ENCODE measurements around the gene ACTR1A.

- RRBS = no CpG with 5 or more reads among the region's 14 CpGs
These were observed 15.1 kb upstream of the KAZALD1 start for GRCh38 chr10:101046678-101047099.

DNA sequence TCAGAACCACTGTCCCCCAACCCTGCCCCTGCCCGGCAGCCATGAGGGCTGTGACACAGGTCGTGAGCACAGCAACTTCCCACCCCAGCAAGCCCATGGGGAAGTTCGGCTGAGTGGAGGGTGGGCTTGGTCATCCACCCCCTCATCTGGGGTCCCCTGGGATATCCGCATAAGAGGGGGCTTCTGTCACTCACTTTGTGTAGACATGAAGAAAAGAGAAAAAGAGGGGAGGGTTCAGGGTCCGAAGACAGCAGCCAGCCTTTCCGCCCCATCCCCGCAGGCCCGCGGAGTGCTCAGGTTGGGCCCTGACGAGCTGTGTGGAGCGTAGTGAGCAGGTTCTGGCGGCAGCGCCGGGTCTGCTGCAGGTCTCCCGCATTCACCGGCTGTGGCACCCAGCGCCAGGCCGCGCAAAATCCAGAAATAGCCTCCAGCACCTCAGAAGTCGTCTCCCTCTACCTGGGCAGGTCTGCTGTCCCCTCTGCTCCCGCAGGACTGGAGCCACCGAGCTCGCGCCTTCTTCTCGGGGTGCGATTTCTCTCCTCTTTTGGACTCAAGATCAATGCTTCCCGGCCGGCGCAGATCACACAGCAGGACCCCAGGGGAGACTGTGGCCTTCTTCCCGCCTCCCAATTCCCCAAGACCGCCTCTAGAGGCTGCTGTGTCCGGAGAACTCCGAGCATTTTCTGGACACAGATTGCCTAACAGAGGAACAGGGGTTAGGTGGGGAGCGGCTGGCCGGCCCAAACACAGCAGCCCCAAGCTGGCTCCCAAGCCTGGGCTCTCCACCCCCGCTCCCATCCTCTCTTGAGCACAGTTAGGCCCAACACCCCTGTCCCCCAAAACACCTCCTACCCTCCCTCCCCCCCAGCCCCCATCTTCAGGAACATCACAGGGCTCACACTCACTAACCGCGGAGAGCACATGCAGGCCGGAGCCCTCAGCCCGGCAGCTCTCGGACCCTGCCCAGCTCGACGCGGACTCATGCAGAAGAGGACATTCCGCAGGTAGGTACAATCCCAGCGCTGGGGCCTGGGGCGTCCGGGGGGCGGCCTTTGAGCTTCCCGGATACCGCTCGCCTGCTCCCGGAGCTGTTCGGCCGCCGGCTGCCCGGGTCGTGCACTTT is 8.4 kb downstream of the TLX1 start:
- RRBS = 6% methylated on average over 17 of the region's 58 CpGs

- RRBS = no CpG with 5 or more reads among the region's 5 CpGs
These were observed 12.2 kb downstream of the POLL start for GRCh38 chr10:101575751-101576355.

GRCh38 chr10:101578750-101579105 is 9.3 kb downstream of the POLL start:
- RRBS = no CpG with 5 or more reads among the region's 4 CpGs

DNA sequence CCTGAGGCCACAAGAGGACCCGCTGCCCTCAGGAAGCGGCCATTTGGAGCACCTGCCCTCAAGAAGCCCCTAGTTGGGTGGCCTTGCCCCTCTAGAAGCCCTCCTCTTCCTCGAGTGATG is 262 bp upstream of the FBXW4 start:
- RRBS = no CpG with 5 or more reads among the region's 3 CpGs

DNA sequence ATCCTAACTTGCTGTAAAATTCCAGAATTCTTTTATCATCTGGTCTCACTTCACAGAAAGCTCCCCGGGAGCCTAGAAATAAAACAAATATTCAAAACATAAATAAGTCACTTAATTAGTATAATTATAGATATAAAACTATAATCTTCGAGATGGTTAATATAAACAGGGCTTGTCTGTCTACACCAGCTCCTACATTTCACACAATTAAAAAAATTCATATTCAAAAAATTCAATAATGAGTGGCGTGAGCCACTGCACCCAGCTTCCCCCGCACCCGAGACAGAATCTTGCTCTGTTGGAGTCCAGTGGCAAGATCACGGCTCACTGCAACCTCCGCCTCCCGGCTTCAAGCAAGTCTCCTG is 3.3 kb upstream of the NPM3 start:
- RRBS = no CpG with 5 or more reads among the region's 8 CpGs

- RRBS = no CpG with 5 or more reads among the region's 24 CpGs
These were observed 2.6 kb downstream of the OGA start for GRCh38 chr10:101815550-101816229.

GRCh38 chr10:101816927-101817932 is 1.0 kb downstream of the OGA start:
- RRBS = 0% methylated on average over 2 of the region's 43 CpGs

DNA sequence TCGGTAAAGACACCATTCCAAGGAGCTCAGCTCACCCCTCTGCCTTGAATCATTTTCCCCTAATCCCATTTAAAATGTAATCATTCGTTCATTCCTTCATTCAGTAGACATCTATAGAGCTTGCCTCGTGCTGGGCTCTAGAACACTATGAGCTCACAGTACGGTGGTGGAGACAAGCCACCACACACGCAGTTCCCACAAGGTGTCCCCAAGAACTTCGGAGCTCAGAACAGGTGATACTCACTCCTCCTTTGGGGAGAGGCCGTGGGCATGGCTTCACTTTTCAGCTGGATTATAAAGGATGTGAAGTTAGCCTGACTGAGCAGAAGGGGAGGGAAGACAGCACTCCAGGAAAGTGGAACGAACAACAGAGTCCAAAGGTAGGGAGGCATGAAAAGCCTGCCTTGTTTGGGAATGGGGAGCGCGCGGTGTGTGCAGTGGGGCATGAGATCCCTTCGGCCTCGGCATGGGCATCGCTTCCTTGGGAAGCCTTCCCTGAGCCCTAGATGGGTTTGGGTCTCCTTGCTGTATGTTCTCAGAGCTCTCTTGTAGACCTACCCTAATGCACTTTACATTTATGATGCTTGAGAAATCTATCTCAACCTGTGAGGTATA is 732 bp upstream of the OGA start:
- RRBS = no CpG with 5 or more reads among the region's 14 CpGs

GRCh38 chr10:101919517-101920245 is 76.1 kb upstream of the KCNIP2 start:
- RRBS = no CpG with 5 or more reads among the region's 6 CpGs

DNA sequence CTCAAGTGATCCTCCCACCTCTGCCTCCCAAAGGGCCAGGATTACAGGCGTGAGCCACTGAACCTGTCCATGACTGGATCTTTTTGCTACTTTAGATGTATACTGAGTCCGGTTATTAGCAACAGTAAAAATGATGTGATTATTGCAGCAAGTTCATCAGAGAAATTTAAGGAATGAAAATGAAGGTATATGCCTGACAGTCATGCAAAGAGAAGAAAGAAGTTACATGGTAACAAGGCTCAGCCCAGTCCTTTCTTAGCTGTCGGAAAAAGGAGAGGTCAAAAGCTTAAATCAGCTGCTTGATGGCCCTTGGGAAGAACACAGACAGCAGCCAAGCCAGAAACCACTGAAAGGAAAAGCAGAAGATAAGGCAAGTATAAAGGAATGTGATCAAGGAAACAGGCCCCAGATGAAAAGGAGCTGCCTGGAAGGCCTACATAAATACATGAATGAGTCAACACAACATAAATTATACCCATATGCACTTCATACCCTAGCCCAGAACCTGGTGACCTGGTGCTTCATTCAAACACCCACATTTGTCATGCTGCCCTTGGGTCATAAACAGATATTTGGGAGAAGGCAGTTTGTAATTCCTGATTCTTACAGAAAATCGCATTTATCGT is 94.6 kb upstream of the KCNIP2 start:
- RRBS = no CpG with 5 or more reads among the region's 5 CpGs

GRCh38 chr10:102133874-102134332 is 1.1 kb downstream of the PPRC1 start:
- RRBS = no CpG with 5 or more reads among the region's 14 CpGs

DNA sequence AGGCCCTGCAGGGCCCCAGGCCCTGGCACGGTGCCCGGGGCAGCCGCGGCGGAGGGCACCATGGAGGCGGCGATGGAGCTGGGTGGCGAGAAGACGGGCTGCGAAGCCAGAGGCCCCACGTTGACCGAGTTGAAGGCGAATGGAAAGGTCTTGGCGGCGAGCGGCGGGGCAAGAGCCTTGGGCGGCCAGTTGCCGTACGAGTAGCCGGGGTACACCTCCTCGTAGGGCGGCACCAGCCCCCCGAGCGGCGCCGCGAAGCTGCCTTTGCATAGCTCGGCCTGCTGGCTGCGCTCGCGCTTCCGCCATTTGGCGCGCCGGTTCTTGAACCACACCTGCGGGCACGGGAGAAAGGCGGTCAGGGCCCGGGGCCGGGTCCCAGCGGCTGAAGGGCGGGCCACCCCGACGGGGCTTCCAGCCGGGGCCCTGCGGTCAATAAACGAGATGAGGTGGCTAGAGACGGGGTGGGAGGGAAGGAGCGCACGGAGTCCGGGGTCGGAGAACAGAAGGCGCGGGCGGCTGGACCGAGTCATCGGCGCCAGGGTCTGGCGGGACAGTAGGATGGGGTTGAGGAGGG is 4.8 kb downstream of the ELOVL3 start:
- RRBS = 3% methylated on average over 28 of the region's 60 CpGs

GRCh38 chr10:102393919-102394623 is 1.4 kb upstream of the NFKB2 start:
- RRBS = 1% methylated on average over 42 of the region's 66 CpGs

DNA sequence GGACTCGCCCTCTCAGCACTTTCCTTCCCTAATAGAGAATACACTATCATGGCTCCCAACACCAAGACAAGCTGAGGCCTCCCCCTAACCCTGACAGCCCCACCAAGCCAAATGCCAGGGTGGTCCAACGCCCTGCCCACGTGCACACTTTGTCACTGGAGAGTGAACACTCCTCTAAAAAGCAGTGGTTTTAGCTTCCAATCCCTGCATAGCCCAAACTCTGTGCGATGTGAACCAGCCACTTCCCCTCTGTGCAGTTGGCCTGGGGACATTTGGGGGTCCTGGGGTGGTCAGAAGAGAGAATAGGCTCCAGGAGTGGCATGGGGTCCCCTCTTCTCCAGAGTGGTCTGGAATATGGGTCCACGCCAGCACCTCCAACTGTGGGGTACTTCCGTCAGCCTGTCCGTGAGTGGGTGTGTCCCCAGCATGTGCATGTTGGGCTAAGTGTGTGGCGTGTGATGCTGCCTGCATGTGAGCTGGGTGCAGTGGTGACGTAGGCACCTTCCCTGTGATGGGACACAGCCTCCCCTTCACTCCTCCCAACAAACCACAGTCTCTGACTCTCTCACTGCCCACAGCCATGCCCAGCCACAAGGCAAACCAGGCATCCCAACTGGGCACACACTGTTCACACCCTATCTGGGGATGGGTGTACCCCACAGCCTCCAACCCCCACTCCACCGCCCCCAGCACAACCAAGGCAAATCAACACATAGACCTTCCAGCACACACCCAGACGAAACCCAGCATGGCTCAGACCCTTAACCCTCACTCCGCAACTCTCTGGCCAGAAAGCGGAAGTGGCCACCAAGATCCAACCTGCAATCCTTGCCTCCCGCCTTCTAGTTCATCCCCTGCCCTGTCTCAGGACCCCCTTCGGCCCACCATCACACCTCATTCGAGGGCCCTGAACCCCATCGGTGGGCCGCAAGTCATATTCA is 10.6 kb downstream of the PSD start:
- RRBS = no CpG with 5 or more reads among the region's 18 CpGs

- RRBS = 1% methylated on average over 10 of the region's 58 CpGs
These were observed 9.2 kb downstream of the PSD start for GRCh38 chr10:102409168-102409970.

GRCh38 chr10:102419940-102420486 is 623 bp upstream of the FBXL15 start:
- RRBS = no CpG with 5 or more reads among the region's 22 CpGs

DNA sequence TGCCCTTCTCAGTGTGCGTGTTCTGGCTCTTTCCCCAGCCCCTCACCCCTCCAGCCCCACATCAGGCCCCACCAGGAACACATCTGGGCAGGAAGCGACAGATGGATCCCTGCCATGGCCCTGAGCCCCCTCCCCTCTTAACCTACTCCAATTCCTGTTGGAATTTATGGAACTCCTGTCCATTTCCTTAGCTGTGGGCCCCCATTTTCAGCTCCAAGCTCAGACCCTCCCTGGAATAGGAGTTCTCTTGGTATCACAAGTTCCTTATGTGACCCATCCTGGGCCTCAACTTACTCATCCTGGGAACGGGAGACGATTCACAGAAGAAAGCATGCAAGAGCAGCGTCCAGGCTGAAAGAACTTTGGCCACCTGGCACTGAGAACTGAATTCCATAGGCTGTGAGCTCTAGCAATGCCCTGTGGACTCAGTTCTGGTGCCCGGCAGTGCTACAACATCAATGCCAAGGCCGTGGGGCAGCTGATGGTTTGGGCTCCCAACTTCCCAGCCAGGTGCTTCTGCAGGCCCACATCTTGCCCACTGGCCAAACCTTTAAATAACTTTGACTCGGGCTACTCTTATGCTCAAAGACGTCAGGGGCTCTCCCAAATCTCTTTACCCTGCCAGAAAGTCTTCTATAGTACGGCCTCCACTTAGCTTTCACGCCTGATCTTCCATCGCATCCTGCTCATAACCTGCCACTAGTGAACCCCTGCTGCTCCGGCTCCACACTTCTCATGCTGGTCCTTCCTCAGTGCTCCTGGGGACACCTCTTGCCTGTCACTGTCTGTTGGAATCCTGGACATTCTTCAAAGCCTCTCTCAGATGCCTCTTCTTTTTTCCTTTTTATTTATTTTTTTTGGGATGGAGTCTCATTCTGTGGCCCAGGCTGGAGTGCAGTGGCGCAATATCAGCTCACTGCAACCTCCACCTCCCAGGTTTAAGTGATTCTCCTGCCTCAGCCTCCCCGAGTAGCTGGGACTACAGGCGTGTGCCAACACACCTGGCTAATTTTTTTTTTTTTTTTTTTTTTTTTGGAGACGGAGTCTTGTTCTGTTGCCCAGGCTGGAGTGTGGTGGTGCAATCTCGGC is 4.1 kb upstream of the CUEDC2 start:
- RRBS = 94% methylated on average over 1 of the region's 18 CpGs

DNA sequence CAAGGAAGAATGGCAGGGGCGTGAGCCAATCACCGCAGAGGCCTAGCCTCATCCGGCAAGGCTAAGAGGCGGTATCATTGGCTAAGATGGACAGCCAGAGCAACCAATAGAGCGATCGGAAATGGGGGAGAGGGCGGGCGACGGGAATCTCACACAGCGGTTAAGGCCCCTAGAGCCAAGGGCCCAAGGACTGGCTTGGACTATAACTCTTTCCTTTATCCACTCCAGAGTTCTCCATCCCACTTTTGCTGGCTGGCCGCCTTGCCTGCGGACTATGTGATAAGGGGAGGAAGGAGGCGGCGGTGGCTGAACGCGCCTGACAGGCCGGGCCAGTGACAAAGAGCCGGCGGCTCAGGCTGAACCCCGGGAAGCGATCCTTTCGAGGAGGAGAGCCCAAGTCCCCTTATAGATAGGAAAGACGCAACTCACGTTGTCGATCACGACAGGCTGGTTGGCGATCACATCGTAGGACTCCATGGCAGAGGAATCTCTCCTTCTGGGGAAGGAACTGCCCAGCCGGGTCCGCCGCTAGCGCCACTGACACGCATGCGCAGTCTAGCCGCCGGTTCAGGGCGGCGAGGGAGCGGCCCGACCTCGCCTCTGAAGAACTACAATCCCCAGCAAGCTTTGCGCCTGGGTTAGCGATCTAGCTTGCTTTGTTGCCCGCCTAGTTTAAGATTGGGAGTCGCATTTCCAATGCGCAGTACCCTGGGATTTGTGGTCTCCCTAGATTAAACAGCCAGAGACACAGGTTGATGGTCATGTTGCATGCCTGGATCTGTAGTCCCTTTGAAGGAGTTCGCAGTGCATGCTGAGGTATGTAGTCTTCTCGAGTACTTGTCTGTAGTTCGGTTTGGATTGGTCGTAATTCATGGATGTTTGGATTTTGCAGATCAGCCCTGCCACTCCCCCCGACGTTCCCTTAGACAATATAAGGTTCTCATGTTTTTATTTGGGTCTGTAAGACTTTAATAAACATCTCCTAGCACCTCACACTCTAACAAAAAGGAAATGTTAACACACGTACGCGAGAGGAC is at the start of gene ACTR1A:
TSS of gene ACTR1A (minus strand) at position 542 of the 1,037 bp plus-strand sequence.
- RRBS = 2% methylated on average over 8 of the region's 55 CpGs

DNA sequence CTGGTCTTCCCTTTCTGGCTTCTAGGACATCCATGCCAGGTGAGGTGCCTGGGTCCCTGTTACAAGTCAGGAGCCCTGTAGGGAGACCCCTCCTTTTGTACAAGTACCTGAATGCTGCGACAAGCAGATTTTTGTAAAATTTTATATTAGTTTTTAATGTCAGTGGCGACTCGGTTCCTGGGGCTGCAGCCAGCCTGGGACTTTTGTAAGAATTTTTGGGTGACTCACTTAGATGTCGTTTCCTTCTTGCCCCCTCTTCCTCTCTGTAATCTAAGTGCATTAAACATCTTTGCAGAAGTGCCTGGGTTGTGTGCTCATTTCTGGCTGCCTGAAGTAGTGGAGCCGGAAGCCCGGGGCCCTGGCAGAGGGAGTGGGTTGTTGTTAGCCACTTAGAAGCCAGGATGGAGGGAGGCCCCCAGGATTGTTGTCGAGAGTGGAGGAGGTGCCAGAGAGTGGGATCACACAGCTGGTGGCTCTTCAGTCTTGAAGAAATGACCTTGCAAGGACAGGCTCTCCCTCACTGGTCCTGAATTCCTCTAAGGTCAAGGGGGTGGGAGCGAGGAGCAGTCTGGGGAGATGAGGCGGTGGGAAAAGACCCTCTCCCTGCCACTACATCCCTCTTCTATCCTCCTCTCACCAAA is 11.0 kb upstream of the TRIM8 start:
- RRBS = no CpG with 5 or more reads among the region's 9 CpGs